ENCODE data around the gene TSPAN17.

- PRO-cap, 6 experiments, result peak in 6 of 6 experiments; most common minus-strand start chr5:176537869 (in 4)
- RAMPAGE, long total RNA, 2 experiments, result start-site peak on the minus strand in 1 of 2 experiments, at chr5:176537837-176537931 at its widest, 20 reads per replicate
- RRBS, result 1% methylated on average over 9 of the region's 21 CpGs
These were observed 444 bp upstream of the RNF44 start for GRCh38 chr5:176537674-176538017.

GRCh38 chr5:176538302-176538587 lies 1.0 kb upstream of the RNF44 start:
- PRO-cap, 6 experiments, result no peak in any of the 6 experiments
- RAMPAGE, long total RNA, 2 experiments, result no peak in any of the 2 experiments
- RRBS, result no CpG with 5 or more reads among the region's 7 CpGs

DNA sequence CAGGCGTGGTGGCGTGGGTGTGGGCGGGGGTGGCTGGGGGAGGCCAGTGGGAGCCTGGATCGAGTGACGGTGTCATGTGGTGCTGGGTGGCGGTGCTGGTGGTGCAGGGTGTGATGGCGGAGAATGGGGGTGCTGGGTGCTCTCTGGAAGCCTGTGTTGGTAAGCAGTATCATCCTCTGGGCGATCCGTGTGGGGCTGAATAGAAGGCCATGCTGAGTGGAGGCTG lies 27.0 kb downstream of the CDHR2 start:
- PRO-cap, 6 experiments, result no peak in any of the 6 experiments
- RAMPAGE, long total RNA, 2 experiments, result no peak in any of the 2 experiments
- RRBS, result no CpG with 5 or more reads among the region's 9 CpGs

GRCh38 chr5:176586471-176587094 lies 23.4 kb downstream of the GPRIN1 start:
- PRO-cap, 6 experiments, result no peak in any of the 6 experiments
- RAMPAGE, long total RNA, 2 experiments, result no peak in any of the 2 experiments
- RRBS, result no CpG with 5 or more reads among the region's 11 CpGs

- PRO-cap, 6 experiments, result peak in 6 of 6 experiments; most common plus-strand start chr5:176647402 (in 5)
- RAMPAGE, long total RNA, 2 experiments, result no peak in any of the 2 experiments
- RRBS, result 4% methylated on average over 25 of the region's 58 CpGs
These were observed at the start of gene TSPAN17 for GRCh38 chr5:176647310-176648521. Gene TSPAN17 (plus strand): TSS chr5:176647484.

DNA sequence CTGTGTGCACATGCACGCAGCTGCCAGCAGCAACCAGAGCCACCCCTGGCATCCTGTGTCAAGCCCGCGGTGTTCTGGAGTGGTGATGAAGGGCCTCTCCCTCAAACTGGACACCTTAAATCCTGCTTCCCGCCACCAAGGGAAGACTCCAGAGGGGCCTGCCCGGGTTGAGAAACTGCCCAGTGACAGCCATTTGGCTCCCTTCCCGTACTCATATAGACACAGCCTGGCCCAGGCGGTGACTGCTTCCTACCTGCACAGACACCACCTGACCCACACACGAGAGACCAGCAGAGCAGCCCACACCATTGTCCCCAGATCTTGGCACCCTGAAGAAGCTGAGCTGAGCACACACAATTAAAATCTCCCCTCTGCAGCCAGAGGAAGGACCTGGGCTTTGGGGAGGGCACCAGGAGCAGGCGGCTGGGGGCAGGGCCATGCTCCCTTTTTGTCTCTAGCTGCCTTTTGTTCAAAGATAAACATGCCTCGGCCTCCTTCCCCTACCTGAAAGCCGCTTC lies 78.3 kb downstream of the TSPAN17 start:
- PRO-cap, 6 experiments, result no peak in any of the 6 experiments
- RAMPAGE, long total RNA, 2 experiments, result no peak in any of the 2 experiments
- RRBS, result no CpG with 5 or more reads among the region's 11 CpGs

- PRO-cap, 6 experiments, result no peak in any of the 6 experiments
- RAMPAGE, long total RNA, 2 experiments, result no peak in any of the 2 experiments
- RRBS, result no CpG with 5 or more reads among the region's 28 CpGs
These were observed 70.9 kb upstream of the UNC5A start for GRCh38 chr5:176739180-176740097.

DNA sequence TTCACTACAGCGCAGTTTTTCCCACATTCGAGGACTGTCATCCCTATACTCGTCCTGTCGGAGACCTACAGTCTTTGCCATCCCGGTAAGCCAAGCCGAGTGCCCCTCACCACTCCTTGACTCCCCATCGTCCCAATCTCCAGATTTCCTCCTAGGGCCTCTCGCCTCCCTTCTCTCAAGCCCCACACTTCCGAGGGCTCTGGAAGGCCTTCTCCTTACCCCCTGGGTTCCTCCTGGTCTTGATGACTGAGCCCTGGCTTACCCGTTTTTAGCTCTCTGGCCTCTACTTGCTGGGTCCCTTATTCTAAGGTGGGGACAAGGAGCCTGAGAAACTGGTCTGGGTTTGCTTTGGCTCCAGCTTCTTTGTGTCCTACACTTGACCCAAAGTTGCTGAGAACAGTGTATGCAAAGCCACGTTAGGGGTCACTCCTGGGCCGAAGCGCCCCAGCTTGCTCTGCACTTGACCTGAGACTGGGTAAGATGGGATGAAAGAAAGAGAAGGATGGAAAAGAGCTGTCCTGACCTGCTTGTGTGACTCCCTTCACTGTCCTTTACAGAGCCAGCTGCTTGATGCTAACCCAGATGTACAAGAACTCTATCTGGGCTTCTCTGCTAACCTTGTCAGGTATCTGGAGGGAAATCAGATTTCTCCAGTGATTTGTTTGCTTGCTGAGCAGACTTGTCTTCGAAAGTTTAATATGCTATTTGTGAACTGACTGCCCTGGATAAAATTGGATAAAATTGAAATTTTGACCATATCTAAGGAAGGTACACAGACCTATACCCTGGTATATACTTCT lies 854 bp downstream of the ZNF346 start:
- PRO-cap, 6 experiments, result no peak in any of the 6 experiments
- RAMPAGE, long total RNA, 2 experiments, result no peak in any of the 2 experiments
- RRBS, result no CpG with 5 or more reads among the region's 14 CpGs

DNA sequence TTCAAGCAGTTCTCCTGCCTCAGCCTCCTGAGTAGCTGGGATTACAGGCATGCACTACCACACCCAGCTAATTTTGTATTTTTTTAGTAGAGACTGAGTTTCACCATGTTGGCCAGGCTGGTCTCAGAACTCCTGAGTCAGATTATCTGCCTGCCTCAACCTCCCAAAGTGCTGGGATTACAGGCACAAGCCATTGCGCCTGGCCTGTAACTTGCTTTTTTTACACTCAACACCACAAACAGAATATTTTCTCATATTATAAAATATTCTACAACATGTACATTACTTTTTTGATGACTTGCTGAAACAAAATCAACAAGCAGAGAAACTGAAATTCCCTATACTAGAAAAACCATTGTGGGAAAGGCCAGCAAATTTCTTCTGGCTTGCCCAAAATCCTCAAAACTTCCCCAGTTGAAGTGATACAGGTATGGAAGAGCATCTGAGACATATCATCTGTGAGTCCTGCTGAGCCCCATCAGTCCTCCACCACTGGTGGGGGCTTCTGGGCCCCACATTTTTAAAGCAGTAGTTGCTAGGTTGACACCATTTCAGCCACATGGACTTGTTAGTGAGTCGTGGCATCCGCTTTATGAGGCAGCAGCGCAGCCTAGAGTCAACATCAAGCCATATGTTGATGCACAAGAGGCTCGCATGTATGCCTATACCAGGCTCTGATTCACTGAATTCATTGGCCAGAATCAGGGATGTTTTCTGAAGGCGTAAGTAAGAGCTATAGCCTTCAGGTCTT lies 26.6 kb downstream of the ZNF346 start:
- PRO-cap, 6 experiments, result no peak in any of the 6 experiments
- RAMPAGE, long total RNA, 2 experiments, result no peak in any of the 2 experiments
- RRBS, result no CpG with 5 or more reads among the region's 6 CpGs

GRCh38 chr5:177210013-177210738 lies 76.6 kb downstream of the NSD1 start:
- PRO-cap, 6 experiments, result no peak in any of the 6 experiments
- RAMPAGE, long total RNA, 2 experiments, result no peak in any of the 2 experiments
- RRBS, result no CpG with 5 or more reads among the region's 8 CpGs

GRCh38 chr5:177338978-177339913 lies 12.2 kb downstream of the LMAN2 start:
- PRO-cap, 6 experiments, result no peak in any of the 6 experiments
- RAMPAGE, long total RNA, 2 experiments, result no peak in any of the 2 experiments
- RRBS, result no CpG with 5 or more reads among the region's 17 CpGs

- PRO-cap, 6 experiments, result no peak in any of the 6 experiments
- RAMPAGE, long total RNA, 2 experiments, result no peak in any of the 2 experiments
- RRBS, result 70% methylated on average over 1 of the region's 11 CpGs
These were observed 6.2 kb downstream of the GRK6 start for GRCh38 chr5:177432663-177433076.

DNA sequence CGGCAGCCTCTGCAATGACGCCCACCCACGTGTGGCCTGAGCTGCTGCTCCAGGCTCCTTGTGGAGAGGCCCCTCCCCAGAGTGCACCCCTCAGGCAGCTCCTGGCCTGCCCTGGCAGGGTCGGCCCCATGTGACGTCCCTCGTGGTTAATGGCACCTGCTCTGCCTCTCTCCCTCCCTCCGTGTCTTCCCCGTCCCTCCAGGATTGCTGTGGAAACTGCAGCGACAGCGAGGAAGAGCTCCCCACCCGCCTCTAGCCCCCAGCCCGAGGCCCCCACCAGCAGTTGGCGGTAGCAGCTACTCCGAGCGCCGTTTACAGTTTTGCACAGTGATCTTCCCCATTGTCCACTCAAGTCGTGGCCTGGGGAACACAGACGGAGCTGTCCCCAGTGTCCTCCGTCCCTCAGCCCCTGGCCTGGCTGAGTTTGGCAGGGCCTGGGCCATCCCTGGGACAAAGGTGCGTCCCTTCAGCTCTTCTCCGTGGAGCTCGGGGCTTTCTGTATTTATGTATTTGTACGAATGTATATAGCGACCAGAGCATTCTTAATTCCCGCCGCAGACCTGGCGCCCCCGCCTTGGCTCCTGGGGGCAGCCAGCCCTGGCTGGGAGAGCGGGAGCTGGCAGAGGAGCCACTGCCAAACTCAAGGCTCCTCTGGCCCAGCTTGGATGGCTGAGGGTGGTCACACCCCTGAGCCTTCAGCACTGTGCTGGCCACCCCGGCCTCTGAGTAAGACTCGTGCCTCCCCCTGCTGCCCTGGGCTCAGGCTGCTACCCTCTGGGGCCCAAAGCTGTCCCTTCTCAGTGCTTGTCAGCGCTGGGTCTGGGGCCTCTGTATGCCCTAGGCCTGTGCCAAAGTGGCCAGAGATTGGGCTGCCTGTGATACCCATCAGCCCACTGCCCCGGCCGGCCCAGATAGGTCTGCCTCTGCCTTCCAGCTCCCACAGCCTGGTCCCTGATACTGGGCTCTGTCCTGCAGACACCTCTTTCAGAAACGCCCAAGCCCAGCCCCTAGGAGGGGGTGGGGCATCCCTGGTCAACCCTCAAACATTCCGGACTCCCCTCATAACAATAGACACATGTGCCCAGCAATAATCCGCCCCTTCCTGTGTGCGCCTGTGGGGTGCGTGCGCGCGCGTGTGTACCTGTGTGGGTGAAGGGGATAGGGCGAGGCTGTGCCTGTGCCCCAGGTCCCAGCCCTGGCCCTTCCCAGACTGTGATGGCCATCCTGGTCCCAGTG lies 4.7 kb upstream of the PRR7 start:
- PRO-cap, 6 experiments, result no peak in any of the 6 experiments
- RAMPAGE, long total RNA, 2 experiments, result no peak in any of the 2 experiments
- RRBS, result no CpG with 5 or more reads among the region's 44 CpGs

DNA sequence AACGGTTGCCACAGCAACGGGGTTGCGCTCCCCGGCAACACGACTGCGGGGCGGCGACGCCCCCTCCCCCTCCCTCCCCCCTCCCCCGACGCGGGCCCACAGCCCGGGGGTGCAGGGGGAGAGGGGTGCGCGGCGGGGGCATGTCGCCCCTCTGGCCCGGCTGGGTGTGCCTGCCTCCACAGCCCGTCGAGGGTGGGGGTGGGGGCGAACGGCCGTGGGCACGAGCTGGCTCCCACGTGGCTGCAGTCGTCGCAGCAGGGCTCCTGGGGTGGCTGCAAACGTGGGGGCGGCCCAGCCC lies 525 bp downstream of the PRR7 start:
- PRO-cap, 6 experiments, result no peak in any of the 6 experiments
- RAMPAGE, long total RNA, 2 experiments, result no peak in any of the 2 experiments
- RRBS, result 1% methylated on average over 18 of the region's 29 CpGs

DNA sequence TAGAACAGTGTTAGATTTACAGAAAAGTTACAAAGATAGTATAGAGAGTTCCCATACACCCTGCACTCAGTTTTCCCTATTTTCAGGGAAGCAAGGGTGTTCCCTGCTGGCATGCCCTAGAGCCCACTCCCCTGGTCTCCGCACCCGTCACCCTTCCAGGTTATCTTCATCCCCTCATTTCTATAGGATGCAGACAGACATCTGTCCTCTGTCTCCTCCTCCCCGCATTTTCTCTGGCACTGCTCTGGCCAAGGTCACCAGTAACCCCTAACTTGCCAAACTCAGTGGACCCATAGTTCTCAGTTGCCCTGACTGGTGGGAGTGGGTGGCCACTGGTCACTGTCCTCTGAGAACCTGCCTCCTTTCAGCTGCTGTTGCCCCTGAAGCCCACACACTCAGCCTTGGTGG lies 2.0 kb upstream of the DBN1 start:
- PRO-cap, 6 experiments, result no peak in any of the 6 experiments
- RAMPAGE, long total RNA, 2 experiments, result no peak in any of the 2 experiments
- RRBS, result no CpG with 5 or more reads among the region's 3 CpGs

- PRO-cap, 6 experiments, result no peak in any of the 6 experiments
- RAMPAGE, long total RNA, 2 experiments, result no peak in any of the 2 experiments
- RRBS, result no CpG with 5 or more reads among the region's 8 CpGs
These were observed 4.8 kb upstream of the PDLIM7 start for GRCh38 chr5:177502087-177502784.

GRCh38 chr5:177531142-177531702 lies 14.5 kb upstream of the DDX41 start:
- PRO-cap, 6 experiments, result no peak in any of the 6 experiments
- RAMPAGE, long total RNA, 2 experiments, result no peak in any of the 2 experiments
- RRBS, result no CpG with 5 or more reads among the region's 22 CpGs

DNA sequence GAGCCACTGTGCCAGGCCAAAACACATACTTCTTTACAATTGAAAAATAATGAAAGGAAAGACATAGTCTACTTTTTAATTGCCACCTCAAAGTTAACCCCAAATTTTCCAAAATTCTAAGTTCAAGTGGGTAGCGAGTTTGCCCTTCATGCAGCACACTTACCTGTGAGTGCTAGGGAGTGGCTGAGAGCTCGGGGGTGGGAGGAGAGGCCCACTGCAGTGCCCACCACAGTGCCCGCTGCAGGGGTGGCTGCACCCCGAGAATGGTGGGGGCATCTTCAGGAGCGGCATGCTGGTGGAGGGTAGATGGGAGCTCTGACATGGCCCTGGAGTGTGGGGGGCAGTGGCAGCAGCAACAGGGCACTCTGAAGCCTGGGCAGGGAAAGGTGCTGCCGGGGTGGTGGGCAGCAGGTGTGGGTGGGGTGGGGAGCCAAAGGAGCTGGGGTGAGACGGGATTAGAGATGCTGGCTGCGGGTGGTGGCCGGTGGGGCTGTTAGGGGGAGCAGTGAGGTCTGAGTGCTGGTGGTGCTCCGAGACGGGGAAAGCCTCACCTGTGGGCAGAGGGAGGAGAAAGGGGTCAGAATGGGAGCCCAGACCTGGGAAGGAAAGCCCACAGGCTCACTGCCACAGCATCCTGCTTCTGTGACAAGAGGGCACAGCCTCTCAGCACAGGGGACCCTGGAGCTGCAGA lies 18.0 kb downstream of the FAM193B start:
- PRO-cap, 6 experiments, result no peak in any of the 6 experiments
- RAMPAGE, long total RNA, 2 experiments, result no peak in any of the 2 experiments
- RRBS, result no CpG with 5 or more reads among the region's 11 CpGs

DNA sequence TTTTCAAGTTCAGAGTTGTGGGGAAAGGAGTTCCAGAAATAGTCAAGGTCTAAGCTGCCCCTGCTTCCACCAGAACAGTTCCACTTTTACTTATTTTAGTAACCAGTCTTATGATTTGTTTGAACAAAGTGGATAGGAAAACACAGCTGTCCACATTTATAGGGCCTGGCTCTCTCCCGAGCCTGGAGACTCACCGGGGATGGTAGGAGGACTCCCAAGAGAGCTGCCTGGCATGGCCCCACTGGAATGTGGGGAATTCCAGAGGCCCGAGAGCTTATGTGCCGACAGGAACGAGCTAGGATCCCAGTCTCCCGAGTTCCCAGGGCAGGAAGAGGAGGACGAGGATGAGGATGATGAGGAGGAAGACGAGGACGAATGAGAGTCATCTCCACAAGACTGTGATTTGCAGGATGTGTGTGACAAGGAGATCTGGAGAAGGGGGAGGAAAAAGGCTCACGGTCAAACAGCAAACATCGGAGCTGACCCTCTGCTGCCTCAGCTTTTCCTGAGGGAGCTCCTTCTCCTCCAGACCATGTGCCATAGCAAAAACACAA lies 16.6 kb downstream of the FAM193B start:
- PRO-cap, 6 experiments, result no peak in any of the 6 experiments
- RAMPAGE, long total RNA, 2 experiments, result no peak in any of the 2 experiments
- RRBS, result no CpG with 5 or more reads among the region's 11 CpGs

- PRO-cap, 6 experiments, result no peak in any of the 6 experiments
- RAMPAGE, long total RNA, 2 experiments, result no peak in any of the 2 experiments
- RRBS, result no CpG with 5 or more reads among the region's 9 CpGs
These were observed 5.0 kb downstream of the B4GALT7 start for GRCh38 chr5:177604827-177605502.

All from heart left ventricle (tissue), 7 donors.